Glomerular endothelial cell (primary cell): ENCODE results near the gene ARL8A.

DNA sequence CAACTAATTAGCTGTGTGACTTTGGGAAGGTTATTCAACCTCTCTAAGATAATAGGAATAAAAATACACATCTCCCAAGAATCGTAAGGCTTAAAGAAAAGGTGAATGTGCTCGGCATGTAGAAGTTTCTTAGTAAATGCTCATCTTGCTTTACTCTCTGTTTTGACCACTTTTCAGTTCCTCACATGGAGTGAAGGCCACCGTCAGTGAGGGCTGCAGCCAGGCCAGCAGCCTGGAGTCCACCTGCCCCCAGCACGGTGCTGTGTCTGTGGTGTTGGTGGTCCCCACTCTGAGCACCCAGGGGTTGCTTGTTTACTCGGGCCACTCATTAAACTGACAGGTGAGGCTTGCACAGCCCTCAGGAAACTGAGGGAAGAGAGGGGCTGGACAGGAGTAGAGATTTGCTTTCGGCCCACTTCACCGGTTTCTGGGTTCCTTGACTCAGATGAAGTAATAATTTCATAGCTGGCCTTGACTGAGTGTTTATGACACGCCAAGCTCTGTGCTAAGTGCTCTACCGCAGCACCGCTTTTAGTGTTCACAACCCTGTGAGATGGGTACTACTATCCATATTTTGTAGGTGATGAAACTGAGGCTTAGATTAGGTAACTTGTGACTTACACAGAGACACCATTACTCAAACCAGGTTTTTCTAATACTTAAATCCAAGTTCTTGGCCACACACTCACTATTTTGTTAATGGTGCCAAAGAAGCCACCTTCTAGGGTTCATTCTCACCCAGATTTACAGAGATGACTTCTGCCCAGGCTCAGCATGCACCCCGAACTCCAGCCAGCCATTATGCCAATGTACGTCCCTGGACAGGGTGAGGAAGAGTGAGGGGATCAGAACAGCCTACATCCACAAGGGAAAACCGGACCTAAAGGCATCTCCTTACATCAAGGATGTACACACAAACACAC, 2.8 kb downstream of the LMOD1 start:
- RAMPAGE, long total RNA, result no peak

DNA sequence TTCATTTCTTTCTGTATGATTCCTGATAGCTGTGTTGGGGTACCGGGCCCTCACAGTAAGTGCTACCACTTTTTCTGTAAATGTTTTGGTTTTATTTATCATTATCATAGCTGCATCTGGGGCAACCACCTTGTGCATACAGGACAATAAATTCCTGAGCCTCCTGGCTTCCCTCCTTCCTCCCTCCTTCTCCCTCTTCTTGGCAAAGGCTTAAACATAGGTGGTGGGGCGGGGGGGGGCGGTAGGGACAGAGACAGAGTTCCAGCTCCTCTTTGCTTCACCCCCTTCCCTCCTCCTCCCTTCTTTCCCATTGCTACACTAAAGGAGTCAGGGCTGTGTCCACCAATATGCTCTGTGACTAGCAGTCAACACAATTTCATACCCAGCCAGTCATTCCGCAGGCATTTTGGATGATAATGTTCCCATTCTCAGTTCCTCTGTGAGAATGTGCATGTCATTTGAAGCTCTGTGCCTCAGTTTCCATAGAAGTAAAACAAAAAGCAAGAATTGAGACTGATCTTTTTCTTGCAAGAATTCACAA, 1.8 kb downstream of the LMOD1 start:
- RAMPAGE, long total RNA, result no peak

- RAMPAGE, long total RNA, result no peak
These were observed 7.3 kb upstream of the ELF3 start for GRCh38 chr1:202003001-202003589.

GRCh38 chr1:202009632-202009957, 792 bp upstream of the ELF3 start:
- RAMPAGE, long total RNA, result no peak

DNA sequence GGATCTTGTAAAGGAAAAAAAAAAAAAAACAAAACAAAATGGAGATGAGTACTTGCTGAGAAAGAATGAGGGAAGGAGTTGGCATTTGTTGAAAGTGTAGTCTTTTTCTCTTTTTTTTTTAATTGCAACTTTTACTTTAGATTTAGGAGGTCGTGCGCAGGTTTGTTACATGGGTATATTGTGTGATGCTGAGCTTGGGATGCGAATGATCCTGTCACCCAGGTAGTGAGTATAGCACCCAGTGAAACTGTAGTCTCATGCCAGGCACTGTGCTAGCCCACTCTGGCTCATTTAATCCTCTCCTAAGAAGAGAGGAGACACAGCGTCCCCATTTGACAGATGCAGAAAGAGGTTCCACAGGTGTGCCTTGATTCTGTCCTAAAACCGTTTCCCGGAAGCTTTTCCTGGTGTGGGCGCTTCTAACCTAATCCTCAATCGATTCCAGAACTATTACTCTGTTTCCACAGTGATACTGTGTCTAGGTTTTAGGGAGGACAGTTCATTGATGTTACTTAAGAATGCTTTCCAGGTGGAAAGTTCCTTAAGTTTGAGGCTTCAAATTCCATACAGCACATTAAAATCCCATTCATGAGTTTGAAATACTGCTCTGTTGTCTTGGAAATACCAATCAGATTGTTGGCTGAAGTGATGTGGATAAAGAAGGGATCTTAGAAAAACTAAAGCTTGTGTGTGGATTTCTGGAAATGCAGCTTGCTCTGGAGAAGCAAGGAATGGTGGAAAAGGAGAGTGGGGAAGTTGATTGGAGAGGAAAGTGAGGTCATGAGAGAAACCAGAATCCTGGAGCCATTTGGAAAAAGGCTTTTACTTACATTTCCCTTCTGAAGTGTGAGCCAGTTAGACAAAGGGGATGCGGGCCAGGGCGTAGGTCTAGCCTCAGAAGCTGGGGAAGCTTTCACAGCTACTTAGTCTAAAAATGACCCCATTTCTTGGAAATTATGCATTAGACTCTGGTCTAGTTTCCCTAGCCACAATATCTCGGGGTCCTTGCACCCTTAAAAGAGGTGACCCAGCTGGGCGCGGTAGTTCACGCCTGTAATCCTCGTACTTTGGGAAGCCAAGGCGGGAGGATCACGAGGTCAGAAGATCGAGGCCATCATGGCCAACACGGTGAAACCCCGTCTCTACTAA, 6.5 kb downstream of the ELF3 start:
- RAMPAGE, long total RNA, result no peak

GRCh38 chr1:202142866-202143386, 1.6 kb downstream of the ARL8A start:
- RAMPAGE, long total RNA, result no peak

DNA sequence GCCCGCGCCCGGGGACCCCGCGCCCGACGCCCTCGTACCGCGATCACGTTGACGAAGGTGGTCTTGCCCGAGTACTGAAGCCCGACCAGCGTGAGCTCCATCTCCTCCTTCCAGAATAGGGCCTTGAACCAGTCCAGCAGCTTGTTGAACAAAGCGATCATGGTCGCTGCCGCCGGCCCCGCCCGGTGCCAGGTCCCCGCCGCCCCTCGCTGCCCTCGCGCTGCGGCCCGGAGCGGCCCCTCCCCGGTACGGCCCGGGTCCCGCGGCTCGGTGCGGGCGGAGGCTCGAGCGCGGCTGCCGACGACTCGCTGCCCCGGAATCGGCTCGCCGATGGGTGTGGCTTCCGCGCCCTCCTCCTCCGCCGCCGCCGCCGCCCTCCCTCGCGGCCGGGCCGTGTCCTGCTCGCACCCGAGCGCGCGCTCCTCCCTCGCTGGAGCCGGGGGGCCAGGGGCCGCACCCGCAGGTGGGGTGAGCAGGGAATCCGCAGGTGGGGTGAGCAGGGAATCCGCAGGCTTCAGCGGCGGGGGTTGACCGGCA, at the start of gene ARL8A:
ARL8A (minus strand) TSS at position 326 of the 537 bp plus-strand sequence.
- RAMPAGE, long total RNA, result no peak

GRCh38 chr1:202153407-202154296, 6.8 kb downstream of the PTPN7 start:
- RAMPAGE, long total RNA, result no peak

GRCh38 chr1:202158880-202159846, 1.2 kb downstream of the PTPN7 start:
- RAMPAGE, long total RNA, result no peak

- RAMPAGE, long total RNA, result no peak
These were observed 157.5 kb downstream of the PPP1R12B start for GRCh38 chr1:202505910-202506567.

DNA sequence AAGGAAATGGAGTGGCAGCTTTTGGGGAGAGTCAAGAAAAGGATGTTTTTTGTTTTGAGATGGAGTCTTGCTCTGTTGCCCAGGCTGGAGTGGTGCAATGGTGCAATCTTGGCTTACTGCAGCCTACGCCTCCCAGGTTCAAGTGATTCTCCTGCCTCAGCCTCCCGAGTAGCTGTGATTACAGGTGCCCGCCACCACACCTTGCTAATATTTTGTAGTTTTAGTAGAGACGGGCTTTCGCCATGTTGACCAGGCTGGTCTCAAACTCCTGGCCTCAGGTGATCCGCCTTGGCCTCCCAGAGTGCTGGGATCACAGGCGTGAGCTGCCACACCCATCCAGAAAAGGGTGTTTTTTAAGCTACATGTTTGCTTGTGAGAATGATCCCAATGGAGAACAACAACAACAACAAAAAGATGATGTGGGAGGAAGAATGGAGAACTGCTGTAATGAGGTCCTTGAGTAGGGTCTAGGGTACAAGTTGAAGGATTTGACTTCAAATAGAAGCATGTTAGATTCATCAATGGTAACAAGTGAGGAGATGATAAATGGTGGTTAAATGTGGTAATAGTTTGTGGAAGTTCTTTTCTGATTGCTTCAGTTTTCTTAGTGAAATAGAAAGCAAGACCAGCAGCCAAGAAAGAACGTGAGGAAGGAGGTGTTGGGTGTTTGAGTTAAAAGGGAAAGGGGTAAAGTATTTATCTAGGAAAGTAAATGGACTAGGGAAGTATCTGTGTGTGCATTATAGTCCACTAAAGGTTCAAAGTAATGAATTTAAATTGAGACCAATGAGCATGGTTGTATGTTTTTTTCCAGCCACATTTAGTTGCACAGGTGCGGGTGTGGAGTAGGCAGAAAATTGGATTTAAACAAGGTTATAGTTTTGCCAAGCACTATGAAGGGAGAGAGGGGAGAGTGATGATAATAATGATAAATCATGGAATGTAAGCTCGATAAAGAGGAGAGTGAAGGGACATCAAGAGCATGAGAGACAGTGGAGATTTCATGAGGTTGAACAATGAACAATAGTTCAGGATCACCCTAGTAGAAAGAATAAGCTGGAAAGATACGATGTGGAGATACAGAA, 177.5 kb downstream of the PPP1R12B start:
- RAMPAGE, long total RNA, result no peak

DNA sequence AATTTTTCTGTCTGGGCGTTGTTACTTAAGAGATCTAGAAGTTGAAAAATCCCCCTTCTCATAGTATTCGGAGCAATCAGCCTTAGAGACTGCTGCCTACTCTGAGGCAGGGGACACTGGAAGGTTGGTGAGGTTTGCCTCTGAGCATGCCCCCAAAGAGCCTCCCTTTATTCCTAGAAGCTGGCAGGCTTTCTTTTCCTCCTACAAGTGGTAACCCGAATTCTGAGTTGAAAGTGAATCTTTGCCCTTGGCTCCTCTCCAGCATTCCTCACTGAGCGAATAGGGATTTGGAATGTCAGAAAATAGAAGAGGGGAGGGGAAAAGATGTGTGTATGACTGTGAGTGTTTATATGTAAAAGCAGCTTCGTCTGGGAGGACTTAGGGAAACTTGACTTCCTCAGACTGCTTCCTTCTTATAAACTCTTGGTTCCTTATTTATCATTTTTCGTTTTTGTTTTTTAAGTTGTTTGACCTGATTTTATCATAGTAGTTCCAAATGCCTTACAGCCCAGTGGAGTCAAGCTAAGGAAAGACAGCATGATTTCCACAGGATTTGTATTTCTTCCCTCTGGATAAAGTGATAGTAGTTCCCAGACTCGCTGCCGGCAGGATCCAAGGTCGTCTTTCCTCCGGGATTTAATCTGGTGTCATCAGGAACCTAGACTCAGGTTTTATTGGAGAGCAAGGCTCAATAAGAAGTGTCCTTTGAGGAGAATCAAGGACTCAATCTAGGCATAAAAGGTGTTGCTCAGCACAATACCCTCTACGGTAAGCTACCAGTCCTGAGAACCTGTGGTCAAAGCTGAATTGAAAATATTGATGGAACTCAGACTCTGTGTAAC, 170.9 kb downstream of the SYT2 start:
- RAMPAGE, long total RNA, result no peak

- RAMPAGE, long total RNA, result no peak
These were observed 21.4 kb upstream of the SYT2 start for GRCh38 chr1:202731678-202732095.

- RAMPAGE, long total RNA, result no peak
These were observed 23.7 kb downstream of the RABIF start for GRCh38 chr1:202865304-202865692.

DNA sequence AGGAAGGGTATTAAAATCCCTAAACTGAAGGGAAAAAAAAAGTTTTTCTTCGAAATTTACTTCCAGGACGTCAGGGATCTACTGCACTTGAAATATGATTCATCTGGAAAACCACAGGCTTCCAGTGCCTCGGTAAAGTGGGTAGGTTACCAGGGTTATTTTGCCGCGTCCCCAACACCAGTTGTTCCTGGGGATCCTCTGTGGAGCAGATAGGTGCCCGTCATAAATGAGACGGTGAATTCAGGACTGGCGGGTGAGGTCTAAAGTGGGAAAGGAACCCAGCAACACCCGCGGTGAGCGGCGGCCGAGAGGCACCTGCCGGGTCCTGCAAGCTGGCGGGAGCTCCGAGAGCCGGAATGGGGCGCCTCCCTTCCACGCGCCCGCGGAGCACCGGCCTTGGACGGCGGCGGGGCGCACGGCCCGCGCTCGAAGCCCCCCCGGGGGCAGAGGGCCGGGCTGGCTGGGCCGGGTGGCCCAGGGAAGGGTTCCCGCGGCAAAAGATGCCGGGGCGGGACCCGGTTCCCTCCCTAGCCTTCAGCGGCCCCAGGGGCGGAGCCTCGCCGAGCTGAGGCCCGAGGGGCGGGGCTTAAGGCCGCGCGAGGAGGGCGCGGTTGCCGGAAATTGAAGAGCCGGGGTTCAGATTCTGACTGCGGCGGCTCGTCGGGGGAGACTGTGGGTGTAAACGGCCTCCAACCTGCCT, 532 bp downstream of the RABIF start:
- RAMPAGE, long total RNA, result no peak

DNA sequence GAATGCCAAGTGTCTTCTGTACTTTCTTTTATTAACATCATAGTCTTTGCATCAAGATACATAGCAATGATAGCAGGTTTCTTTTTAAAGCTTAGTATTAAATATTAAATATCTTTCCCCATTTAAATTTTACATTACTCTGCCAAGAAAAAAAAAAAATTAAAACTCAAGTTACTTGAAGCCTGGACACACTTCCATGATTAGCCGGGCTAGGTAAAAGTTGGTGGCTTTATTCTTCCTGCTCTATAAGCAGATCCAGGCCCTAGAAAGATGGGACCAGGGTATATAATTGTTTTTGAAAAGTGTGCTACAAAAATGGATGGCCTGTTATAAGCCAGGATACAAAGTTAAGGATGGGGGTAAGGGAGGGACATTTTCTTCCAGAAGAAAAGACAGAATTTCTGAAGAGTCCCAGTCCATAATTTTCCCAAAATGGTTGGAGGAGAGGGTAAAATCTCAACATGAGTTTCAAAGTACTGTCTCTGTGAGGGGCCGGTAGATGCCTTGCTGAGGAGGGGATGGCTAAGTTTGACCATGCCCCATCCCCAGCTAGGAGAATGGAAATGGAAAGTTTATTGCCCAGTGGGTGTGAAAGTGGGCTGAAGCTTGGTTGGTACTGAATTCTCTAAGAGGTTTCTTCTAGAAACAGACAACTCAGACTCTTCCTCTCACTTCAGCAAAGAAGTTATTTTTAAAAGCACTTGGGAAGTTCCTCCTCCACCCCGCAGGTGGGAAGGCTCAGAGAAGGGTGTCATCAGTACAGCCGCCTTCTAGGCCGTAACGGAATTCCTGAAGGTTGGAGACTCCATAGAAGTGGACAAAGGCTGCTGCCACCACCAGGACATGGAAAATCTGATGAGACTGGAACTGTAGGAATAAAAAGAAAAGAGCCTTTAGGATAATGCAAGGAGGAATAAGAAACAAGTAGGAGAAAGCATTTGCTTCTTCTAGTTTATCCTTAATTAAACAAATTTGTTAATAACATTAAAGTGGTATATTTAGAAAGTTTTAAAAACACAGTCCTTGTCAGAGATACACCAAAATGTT, 14.1 kb upstream of the KLHL12 start:
- RAMPAGE, long total RNA, result no peak

- RAMPAGE, long total RNA, result no peak
These were observed 909 bp upstream of the CYB5R1 start for GRCh38 chr1:202967966-202968365.

- RAMPAGE, long total RNA, result no peak
These were observed 1.1 kb upstream of the TMEM183A start for GRCh38 chr1:203006046-203006407.

- RAMPAGE, long total RNA, result no peak
These were observed 23.2 kb upstream of the BTG2 start for GRCh38 chr1:203281914-203282733.

DNA sequence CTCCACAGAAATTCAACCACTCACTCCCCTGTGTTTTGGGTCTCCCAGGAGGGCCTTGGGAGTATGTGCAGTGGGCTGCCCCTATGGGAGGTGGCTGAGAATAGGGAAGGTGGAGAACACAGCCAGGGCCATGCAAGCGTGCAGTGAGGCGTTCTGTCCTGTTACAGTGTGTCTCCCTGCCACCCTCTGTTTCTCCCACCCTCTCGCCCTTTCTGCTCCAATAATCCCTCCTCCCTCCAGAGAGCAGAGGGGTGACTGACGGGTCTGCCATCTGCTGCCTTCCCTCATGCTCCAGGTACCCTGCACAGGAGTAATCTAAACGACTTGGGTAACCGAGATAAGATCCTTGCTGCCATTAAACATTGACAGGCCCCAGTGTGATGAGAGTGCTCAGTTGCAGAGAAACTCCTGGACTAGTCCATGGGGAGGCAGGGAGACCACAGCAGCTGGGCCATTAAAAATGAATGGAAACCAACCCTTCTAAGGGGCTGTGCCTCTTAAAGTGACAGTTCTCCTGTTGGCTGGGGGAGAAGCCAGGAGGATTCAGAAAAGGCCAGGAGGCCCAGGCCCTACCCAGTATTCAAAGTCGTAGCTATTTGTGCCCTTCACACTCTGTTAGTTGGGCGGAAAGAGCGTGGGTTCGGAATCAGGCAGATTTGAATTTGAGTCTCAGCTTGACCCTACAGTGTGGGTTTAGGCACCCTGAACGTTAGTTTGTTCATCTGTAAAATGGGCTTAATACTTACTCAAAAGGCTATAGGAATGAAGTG, 22.4 kb upstream of the BTG2 start:
- RAMPAGE, long total RNA, result no peak